Tongue (tissue), 2 donors: ENCODE results near the gene ZNF33B.

GRCh38 chr10:33800566-33800965, 466.1 kb upstream of the NRP1 start:
- RAMPAGE, long total RNA, result no peak

DNA sequence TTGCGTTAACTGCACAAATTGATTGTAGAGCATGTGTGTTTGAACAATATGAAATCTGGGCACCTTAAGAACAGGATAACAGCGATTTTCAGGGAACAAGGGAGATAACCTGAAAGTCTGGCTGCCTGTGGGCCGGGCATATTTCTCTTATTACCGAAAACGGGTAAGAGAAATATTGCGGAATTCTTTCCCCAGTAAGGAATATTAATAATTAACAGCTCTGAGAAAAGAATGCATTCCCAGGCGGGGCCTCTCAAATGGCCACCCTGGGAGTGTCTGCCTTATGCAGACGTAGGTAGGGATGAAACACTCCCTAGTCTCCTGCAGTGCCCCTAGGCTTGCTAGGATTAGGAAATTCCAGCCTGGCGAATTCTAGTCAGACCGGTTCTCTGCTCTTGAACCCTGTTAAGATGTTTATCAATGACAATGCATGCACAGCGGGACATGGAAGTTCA, 388.0 kb downstream of the PARD3 start:
- RAMPAGE, long total RNA, result no peak

GRCh38 chr10:34452524-34453315, 362.4 kb downstream of the PARD3 start:
- RAMPAGE, long total RNA, result no peak

- RAMPAGE, long total RNA, result no peak
Observed at GRCh38 chr10:34637238-34637860, 177.7 kb downstream of the PARD3 start.

GRCh38 chr10:34768233-34769569, 46.4 kb downstream of the PARD3 start:
- RAMPAGE, long total RNA, result no peak

GRCh38 chr10:34789777-34790191, 25.3 kb downstream of the PARD3 start:
- RAMPAGE, long total RNA, result no peak

- RAMPAGE, long total RNA, result no peak
Observed at GRCh38 chr10:35136081-35136700, 9.5 kb downstream of the CREM start.

GRCh38 chr10:35216419-35217136, 89.9 kb downstream of the CREM start:
- RAMPAGE, long total RNA, result no peak

DNA sequence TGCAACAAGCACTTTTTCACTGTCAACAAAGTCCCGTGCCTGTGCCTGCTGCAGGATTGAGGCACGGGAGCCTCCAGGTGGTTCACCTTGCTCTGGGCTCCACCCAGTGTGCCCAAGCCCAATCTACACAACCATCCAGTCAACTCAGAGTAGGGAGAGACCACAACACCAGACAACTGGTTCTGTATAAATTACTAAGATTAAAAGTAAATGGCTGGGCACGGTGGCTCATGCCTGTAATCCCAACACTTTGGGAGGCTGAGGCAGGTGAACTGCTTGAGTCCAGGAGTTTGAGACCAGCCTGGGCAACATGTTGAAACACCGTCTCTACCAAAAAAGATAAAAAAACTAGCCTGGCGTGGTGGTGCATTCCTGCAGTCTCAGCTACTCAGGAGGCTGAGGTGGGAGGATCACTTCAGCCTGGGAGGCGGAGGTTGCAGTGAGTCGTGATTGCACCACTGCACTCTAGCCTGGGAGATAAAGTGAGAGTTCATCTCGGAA, 22.8 kb upstream of the CCNY start:
- RAMPAGE, long total RNA, result no peak

- RAMPAGE, long total RNA, result no peak
Observed at GRCh38 chr10:35386811-35387167, 50.5 kb downstream of the CCNY start.

DNA sequence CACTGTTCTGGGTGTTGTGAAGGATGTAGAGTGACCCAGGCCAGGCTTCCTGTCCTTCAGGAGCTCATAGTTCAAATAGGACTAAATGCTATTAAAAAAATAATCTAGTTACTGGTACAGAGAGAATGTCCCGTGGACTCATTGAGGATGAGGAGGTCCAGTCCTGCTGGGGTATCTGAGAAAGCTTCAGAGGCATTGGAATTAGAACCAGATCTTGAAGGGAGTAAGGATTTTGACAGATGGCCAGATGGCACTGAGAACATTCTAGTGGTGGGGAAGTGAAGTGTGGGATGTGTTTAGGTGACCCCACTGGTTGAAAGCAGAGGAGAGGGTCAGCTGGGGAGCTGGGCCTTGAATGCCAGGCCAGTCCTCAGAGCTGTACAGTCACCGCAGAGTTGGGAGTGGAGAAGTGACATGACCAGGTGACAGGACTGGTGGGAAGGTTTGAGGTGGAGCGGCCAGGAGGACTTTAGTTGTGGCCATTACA, 56.1 kb downstream of the CCNY start:
- RAMPAGE, long total RNA, result no peak

DNA sequence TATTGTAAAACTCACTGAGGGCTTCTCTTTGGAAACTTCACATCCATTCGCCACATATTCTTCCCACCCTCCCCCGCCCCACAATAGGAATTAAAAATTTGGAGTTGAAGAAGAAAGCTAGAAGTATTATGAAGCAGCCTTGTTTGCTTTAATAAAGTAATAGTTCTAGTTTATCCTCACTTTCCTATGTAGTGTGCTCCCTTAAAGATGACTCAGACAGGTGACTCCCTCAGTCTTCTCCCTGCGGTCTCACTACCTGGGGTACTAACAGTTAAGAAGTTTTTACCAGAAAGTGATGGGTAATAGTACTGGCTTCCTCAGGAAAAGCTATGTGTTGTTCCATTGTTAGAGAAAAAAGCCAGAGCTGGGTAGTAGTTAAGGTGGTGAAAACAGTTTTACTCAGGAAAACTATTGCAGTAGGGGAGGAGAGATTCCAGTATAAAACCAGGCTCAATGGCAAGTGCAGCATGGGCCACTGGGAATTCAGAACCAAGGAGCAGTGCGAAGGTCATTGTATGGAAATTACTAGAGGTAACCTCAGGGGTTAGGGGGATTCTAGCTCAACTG, 58.7 kb downstream of the CCNY start:
- RAMPAGE, long total RNA, result no peak

GRCh38 chr10:35517327-35517848, 87.8 kb upstream of the GJD4 start:
- RAMPAGE, long total RNA, result no peak

- RAMPAGE, long total RNA, result no peak
Observed at GRCh38 chr10:35564664-35565221, 40.4 kb upstream of the GJD4 start.

- RAMPAGE, long total RNA, result no peak
Observed at GRCh38 chr10:35643052-35643646, 1.1 kb upstream of the FZD8 start.

DNA sequence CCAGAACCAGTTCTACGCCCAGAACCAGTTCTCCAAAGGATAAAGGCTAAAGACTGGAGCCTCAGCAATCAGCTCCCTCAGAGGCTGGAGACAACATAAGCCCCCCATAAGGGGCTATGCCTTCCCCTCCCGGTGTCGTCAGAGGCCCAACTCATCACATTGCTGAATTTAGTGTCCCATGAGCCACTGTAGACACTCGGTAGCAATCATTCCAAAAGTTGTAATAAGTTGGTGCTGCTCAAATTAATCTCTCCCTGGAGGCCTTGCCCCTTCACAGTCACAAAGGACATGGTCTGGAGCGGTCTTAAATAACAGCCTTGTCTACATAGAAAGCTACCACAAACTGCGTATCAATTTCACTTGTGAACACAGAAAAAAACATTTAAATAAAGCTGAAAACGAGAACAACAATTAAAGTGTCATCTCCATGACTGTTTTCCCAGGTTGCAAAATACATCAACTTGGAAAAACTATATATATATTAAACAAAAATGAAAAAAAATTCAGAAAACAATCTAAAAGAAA, 35.4 kb downstream of the ZNF248 start:
- RAMPAGE, long total RNA, result no peak

GRCh38 chr10:37829049-37829842, 28.2 kb downstream of the ZNF248 start:
- RAMPAGE, long total RNA, result no peak

DNA sequence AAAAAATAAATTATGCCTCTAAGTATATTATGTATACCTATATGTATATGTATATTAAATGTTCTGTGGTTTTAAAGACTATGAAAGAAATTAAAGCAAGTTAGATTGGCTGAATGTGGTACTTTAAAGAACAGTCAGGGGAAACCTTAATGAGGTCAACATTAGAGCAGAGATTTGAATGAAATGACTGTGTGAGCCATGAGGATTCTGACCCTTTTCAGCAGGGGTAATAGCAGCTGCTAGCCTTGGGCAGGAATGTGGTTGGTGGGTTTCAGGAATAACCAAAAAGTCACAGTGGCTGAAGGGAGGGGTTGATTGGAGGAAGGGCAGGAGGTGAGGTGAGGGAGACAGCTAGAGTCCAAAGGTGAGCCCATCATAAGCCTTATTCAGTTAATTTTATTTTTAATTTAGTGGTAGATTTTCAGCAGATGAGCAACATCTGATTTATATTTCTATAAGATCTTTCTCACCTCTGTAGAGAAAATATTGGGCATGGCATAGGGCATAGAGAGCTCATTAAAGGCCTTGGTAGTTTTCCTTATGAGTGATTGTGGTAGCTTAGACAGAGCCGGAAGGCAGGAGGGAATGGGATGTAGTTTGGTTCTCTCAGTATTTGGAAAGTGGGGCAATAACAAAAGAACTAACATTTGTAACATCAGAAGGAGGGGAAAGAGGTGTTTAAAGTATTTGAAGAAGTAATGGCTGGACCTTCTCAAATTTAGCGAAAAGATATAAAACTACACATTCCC, 7.8 kb downstream of the ZNF33A start:
- RAMPAGE, long total RNA, result no peak

- RAMPAGE, long total RNA, result no peak
Observed at GRCh38 chr10:38348618-38349225, 254.6 kb downstream of the ZNF37A start.

GRCh38 chr10:42637788-42638878, at the start of gene ZNF33B:
Gene ZNF33B, minus strand, starts transcription at chr10:42638570.
- RAMPAGE, long total RNA, result no peak